Measurements from ENCODE around the genes RUFY3 and PPBP.

DNA sequence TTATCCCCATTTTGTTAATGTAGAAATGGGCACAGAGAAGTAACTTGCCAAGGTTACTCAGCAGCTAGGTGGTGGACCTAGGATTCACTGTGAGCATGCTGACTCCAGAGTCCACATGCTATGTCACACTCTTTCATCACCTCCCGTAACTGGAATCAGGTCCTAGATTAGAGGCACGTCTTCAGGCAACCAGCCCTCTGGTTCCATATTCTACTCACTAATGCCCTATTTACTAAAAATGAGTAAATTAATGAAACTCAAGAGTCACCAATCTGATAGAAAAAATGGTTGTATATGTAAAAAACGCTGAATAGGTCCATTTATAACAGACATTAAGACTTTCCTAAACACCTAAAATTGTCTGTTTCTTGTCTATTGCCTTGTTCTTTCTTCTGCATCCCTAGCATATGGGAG lies 7.7 kb upstream of the RUFY3 start:
- RRBS = no CpG with 5 or more reads among the region's 3 CpGs

DNA sequence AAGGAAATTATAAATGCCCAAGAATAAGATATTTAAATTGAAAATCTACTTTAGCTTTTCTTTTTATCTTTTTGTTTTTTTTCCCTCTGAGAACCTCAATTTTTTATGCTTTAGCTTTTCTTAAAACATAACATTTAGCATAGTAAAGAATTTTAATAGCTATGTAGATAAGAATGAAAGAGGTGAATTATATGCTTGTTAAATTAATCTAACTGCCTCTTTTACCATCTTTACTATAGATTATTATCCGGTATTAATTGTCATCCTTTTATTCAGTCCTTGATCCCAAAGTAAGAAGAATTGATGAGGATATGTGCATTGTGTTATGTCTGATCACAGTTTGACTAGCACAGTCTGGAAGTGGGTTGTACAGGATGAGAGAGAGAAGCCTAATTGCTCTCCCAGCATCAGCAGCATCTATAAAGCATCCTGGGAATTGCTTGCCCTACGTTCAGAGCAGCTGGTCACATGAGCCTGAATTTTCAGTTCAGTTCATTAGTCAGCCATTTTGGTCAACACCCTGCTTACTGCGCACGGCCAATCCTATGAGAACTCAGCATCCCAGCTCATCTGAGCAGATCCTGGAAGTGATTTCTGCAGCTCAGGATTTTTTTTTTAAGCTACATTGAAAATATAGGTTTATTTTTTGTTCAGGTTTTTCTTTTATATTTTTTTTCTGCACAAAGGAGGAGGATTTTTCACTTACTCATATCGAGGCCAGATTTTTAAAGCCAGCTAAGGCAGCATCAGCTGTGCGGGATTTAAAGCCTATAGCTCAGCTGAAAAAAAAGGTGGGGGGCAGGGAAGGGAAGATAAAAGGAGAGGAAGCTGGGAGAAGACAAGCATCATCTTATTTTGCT lies at the start of gene RUFY3:
RUFY3 (plus strand) TSS at position 490 of the 860 bp plus-strand sequence.
- RRBS = no CpG with 5 or more reads among the region's 6 CpGs

DNA sequence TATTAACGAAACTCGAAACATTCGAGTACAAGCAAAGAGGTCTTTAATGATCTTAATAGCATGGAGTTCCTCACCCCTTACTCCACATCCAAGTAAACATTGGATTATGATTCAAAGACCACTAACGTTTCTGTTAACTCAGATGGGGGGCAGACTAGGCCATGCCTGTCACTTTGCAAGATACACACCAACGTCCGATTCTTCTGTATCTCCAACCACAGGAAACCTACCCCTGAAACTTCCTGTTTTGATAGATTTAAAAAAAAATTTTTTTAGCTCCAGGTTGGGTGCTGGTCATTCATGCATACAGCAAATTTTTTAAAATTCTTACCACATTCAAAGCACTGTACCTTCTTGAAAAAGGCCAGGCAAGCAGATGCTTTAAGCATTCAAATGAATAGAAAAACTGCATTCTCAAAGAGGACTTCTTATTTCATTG lies 1.3 kb downstream of the DCK start:
- RRBS = no CpG with 5 or more reads among the region's 6 CpGs

- RRBS = no CpG with 5 or more reads among the region's 8 CpGs
These were observed 11.0 kb downstream of the DCK start for GRCh38 chr4:71004267-71004941.

GRCh38 chr4:71059182-71059687 lies 65.8 kb downstream of the DCK start:
- RRBS = no CpG with 5 or more reads among the region's 19 CpGs

GRCh38 chr4:71187593-71187801 lies 438 bp downstream of the SLC4A4 start:
- RRBS = no CpG with 5 or more reads among the region's 12 CpGs

DNA sequence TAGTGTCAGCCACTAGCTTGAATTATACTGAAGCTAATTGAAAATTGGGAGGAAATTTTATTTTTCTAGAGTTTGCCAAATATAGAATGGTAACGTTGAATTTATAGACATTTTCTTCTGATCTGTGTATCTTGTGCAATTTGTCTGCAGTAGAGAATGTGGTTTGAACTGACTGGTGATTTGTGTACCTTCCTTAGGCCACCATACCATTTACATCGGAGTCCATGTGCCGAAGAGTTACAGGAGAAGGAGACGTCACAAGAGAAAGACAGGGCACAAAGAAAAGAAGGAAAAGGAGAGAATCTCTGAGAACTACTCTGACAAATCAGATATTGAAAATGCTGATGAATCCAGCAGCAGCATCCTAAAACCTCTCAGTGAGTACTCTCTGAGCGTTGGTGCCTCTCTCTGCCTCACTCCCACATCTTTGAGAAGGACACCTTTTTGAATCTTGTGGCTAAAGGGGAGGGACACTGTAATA lies 68.0 kb downstream of the SLC4A4 start:
- RRBS = no CpG with 5 or more reads among the region's 5 CpGs

DNA sequence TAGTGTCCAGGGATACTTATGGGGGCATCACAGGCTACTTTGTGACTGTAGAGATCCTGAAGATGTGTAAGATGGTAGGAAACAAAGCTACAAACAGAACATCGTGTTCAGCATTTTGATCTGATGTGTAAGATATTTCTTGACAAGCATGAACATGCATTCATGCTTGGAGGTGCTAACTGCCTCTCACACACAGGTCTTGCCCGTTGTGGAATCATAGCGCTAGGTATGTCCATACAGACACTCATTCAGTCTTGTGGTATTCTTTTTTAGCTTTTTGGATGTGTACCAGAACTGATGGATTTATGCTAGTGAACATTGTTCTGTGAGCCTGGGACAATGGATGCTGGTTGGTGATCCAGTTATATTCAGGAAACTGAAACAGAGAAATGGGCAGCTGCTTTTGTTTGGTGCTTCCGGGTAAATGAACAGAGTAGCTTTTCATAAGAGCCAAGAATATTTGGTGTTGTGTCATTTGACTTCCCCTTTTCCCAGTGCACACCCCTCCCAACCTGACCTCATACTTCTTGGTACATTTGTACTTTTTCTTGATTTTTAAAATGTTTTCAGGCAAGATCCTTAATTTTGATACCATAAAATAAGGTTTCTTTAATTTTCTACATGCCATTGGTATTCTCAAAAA lies 72.8 kb downstream of the SLC4A4 start:
- RRBS = no CpG with 5 or more reads among the region's 4 CpGs

DNA sequence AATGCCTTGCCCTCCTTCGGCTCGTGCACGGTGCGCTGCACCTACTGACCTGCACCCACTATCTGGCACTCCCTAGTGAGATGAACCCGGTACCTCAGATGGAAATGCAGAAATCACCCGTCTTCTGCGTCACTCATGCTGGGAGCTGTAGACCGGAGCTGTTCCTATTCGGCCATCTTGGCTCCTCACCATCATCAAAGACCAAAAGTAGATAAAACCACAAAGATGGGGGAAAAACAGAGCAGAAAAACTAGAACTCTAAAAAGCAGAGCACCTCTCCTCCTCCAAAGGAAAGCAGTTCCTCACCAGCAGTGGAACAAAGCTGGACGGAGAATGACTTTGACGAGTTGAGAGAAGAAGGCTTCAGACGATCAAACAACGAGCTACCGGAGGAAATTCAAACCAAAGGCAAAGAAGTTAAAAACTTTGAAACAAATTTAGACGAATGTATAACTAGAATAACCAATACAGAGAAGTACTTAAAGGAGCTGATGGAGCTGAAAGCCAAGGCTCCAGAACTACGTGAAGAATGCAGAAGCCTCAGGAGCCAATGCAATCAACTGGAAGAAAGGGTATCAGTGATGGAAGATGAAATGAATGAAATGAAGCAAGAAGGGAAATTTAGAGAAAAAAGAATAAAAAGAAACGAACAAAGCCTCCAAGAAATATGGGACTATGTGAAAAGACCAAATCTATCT lies 232.7 kb downstream of the SLC4A4 start:
- RRBS = no CpG with 5 or more reads among the region's 17 CpGs

DNA sequence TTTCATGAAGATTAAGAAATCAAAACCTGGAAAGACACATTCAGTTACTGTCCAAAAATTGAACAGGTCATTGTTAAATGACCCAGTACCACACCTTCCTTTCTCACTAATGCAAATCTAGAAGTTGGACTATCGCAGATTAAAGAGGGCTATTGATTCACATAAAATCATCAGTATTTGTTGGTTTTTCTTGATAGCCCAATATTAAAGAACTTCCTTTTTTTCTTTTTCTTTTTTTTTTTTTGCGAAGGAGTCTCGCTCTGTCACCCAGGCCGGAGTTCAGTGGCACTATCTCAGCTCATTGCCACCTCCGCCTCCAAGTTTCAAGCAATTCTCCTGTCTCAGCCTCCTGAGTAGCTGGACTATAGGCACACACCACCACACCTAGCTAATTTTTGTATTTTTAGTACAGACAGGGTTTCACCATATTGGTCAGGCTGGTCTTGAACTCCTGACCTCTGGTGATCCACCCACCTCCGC lies 194.7 kb downstream of the NPFFR2 start:
- RRBS = no CpG with 5 or more reads among the region's 6 CpGs

- RRBS = no CpG with 5 or more reads among the region's 3 CpGs
These were observed 11.6 kb downstream of the RASSF6 start for GRCh38 chr4:73608616-73609071.

- RRBS = no CpG with 5 or more reads among the region's 4 CpGs
These were observed at the start of gene PPBP for GRCh38 chr4:73987922-73988566. PPBP (minus strand) TSS chr4:73988190.

DNA sequence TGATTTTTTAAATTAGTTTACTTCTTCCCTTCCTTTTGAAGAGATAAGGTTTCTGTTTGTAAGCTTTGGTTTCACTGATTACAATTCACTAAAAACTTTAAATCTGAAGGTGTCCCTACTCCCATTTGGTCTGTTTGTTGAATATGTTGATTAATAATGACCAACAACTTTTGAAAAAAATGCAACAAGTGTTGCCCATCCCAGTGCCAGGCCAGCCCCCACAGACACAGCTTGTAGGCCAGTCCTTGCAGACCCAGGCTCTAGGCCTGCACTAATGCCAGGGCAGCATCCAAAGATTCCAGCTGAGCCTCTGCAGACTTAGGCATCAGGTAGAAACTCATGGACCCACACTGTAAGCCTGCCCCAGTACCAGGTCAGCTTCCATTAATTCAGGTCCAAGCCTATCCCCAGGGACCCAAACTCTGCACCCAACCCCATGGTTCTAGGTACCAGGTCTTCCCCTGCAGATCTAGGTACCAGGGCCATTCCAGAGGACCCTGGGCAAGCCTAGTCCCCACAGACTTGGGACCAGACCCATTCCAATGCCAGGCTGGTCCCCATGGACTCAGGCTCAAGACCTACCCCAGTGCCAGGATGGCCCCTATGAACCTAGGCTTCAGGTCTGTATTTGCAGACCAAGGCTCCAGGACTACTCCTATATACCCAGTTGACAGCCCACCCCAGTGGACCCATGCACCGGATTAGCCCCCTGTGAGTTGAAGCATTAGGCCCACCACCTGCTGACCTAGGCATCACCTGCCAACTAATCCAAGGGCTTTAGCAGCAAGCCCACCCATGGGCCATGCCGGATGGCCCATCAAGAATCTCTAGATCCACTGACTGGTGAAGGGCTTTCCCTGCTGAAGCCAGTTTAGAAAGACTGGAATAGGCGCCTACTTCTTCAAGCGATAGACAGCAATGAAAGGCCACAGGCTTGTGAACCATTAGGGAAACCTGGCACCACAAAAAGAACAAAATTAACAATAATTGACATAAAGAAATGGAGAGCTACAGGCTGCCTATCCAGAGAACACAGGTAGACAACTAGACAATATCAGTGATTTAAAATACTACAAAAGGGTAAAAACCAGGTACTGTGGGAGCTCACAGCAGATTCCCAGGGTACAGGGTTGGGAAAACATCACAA lies 8.9 kb downstream of the MTHFD2L start:
- RRBS = 100% methylated on average over 2 of the region's 4 CpGs

DNA sequence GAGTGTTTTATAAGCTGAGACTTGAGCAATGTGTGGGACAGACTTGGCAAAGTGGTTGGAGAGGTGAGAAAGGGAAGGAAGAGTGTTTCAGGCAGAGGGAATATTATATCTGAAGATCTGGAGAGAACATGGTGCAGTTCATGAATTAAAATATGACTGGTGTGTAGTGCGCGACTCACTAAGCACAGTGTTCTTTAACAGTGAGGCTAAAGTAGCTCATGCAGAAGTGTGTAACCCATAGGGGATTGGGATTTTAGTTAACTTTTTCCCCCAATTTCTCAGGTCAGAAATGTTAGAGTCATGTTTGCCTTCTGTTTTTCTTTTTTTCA lies 9.6 kb downstream of the MTHFD2L start:
- RRBS = no CpG with 5 or more reads among the region's 2 CpGs

- RRBS = no CpG with 5 or more reads among the region's 3 CpGs
These were observed 30.0 kb downstream of the EREG start for GRCh38 chr4:74395075-74395281.

DNA sequence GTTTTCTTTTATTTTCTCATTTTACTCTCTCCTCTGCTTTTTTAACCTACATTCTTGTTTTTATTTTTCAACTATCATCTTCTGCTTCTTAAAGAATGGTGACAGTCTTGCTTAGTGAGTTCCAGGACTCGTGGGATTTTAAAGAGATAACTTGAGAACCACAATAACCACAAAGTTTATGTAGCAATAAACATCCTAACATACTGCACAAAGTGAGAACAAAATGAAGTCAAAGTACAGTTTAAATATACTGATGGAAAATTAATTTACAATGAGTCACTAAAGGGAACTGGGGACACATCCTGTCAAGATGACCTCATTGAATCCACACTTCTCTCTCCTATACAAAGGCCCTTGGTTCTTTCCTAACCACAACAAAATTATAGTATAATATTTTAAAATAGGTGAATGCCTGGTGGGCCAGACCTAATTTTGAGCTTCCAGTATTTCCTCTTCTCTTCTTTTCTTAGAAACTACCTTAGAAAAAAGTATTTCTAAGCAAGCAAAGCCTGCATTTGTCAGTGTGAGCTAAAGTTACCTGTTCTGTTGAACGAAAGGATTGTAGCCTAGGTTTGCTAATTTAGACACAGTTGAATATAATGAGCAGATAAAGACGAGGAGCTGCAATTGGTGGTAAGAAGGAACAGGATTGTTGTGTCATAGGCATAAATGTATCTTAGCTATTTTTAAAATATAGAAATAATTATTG lies 169.5 kb downstream of the BTC start:
- RRBS = no CpG with 5 or more reads among the region's 3 CpGs

DNA sequence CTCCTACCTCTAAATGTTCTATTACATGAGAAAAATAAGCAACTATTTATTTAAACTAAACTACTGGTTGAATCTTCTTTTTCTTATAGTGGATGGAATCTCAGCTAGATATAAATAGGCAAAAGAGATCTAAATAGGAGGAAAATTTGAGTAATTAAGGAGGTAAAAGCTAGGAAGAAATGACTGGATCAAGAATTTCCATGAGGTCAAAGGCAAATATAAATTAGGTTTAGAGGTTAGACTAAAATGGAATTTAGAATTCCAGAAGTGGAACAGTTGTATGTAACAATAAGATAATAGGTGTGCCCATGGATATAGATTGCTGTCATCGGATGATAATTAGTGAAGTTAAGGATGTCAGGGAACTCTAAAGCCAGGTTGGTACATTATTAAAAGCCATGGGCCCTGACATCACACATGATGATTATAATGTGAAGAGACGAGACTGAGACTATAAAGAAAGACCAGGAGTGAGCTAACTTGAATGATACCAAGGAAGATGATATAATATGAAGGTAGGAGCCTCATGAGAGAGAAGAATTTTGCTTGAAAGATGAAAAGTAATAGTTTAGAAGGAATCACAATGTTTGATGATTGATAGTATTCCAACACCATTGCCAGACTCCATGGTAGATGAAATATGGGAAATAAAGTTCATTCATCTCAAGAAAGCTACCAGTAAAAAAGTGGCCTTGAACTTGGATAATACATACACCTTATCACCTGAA lies 49.7 kb upstream of the PARM1 start:
- RRBS = no CpG with 5 or more reads among the region's 2 CpGs

DNA sequence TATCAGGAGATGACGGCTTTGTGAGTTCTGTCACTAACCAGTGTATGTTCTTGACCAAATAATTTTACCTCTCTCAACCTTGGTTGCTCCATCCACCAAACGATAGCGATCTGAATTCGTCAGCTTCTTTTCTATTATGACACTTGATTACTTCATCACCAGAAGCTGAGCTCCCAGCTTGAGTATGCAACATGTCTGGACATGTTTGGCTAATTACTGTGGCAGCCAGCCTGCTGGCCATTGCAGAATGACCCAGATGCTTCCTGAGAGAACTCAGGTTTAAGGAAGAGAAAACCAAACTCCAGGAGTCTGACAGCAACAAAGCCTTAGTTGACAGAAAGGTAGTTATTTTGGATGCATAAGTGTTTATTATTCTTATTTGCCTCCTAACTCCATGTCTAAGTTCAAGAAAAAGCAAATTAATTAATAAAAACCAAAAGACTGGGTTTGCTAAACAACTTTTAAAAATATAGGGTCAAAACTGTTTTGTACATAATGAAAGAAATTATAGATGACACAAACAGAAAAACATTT lies 46.4 kb upstream of the PARM1 start:
- RRBS = no CpG with 5 or more reads among the region's 4 CpGs

- RRBS = no CpG with 5 or more reads among the region's 3 CpGs
These were observed 8.3 kb downstream of the PARM1 start for GRCh38 chr4:74941235-74941667.

Measured in SK-N-MC (cell line).